Vermiform appendix (tissue), 1 donor: Measurements from ENCODE around the genes TRIM31, TRIM39 and C6orf136.

DNA sequence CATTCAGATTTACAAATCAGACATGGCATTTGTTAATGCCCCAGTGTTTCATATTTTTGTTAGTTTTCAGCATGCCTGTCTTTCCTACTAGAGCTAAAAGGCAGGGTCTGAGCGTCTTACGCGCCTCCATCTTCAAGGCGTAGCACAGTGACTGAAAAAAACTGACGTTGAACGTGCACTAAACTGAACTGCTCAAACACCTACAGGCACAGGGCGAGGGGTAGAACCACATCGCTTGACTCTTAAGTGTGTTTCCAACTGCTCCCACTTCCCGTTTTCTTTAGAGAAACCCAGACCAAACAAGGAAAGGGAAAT lies 532 bp upstream of the PPP1R11 start:
- PRO-cap, result bidirectional peak, plus-strand start at position 155 of the sequence, minus-strand start at position 153 of the sequence

- PRO-cap, result bidirectional peak, plus-strand start at chr6:30101036, minus-strand start at chr6:30100825
Measured at GRCh38 chr6:30100374-30101310, 12.2 kb downstream of the TRIM31 start.

- PRO-cap, result unidirectional peak, minus-strand start at chr6:30113090
Measured at GRCh38 chr6:30113004-30113962, at the start of gene TRIM31. Gene TRIM31 (minus strand): TSS chr6:30113090.

DNA sequence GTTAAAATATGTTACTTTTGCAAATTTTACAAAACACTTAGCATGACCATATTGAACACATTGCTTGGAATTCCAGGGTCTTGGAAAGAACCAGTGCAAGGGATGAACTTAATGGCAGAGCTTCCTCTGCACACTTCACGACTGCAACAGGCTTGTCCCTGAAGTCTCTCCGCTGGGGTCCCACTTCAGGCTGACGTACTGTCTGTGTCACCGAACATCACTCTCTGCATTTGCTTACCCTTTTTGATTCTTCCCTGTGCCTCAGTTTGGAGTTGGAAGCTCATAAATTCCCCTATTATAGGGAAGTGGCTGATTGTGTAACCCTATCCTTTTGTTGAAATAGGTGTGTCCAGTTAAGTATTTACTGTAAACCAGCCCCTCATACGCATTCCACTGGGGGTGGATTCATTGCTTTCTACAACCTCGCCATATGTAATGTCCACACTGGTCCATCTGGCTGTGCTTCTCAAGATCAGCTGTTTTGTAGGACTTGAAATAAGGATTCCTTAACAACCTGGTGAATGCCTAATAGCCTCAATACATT lies 6.2 kb upstream of the TRIM40 start:
- PRO-cap, result bidirectional peak, plus-strand start at position 431 of the sequence, minus-strand start at position 226 of the sequence

DNA sequence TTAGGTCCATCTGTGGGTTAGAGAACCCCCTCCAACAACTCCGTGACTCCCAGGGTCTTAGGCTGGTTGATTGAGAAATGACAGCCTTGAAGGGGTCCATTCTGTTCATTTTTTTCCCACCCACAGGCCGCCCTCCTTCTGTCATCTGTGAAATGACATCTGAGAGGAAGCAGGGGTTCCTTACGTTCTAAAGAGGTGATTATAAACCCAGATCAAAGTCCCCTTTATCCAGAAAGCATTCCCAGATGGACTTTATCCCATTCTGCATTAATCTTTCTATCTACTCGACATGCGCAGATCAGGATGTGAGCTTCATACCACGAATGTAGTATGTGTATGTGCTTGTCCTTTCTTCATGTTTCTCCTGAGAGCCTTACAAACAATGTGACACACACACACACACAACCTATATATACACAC lies 5.9 kb downstream of the TRIM10 start:
- PRO-cap, result no peak

DNA sequence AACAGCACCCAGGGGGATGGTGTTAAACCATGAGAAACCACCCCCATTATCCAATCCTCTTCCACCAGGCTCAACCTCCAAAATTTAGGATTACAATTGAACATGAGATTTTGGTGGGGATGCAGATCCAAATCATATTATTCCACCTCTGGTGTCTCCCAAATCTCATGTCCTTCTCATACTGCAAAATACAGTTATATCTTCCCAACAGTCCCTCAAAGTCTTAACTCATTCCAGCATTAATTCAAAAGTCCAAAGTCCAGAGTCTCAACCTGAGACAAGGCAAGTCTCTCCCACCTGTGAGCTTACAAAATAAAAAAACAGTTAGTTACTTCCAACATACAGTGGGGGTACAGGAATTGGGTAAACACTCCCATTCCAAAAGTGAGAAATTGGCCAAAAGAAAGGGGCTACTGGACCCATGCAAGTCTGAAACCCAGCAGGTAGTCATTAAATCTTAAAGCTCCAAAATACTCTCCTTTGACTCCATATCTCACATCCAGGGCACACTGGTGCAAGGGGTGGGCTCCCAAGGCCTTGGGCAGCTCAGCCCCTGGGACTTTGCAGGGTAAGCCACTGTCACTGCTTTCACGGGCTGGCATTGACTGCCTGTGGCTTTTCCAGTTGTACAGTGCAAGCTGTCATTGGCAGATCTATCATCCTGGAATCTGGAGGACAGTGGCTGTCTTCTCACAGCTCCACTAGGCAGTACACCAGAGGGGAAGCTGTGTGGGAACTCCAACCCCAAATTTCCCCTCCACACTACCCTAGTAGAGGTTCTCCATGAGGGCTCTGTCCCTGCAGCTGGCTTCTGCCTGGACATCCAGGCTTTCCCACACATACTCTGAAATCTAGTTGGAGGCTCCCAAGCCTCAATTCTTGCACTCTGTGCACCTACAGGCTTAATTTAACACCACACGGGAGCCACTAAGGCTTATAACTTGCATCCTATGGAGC lies 43.3 kb upstream of the TRIM39 start:
- PRO-cap, result no peak

DNA sequence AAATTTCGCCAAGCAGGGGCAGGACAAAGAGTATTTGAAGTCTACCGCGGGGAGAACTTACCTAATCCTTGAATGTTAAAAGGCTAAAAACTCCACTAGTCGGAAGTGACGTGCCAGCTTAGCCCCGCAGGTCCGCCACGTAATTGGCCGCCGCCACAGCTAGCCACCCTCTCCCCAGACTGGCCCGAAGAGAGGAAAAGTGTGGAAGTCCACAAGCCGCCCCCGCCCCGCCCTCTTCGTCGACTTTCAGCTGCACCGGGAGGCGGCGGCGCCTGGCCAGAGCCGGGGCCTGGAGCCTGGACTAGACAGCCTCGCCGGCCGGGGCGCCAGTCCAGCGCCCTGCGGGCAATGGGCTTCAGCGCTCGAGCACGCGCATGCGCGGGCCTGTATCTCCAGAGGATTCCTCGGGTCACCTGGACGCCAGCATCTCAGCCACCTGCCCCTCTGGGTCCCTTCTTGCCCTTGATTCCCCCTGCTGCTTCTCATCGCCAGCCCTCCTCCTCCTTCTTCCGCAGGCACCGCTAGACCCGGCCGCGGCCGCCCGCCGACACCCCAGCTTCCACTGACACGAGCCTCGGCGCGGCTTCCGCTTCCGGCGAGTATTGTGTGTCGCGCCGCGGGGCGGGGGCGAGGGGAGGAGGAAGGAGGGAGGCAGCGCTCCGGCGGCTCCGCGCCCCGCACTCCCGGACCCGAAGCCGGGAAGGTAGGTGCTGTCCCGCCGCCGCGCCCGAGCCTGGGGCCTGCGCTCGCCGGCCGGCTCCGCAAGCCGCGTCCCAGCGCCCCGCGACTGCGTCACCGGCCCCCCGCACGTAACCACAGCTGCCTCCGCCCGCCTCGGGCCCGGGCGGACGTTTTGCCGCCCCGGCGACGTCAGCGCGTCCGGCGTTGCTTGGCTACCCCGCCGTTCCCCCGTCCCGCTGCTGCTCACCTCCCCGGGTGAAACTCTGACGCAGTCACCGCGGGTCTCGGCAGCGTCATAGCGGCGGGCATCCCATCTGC lies at the start of gene TRIM39:
TRIM39 (plus strand) TSS at position 635 of the 999 bp plus-strand sequence.
- PRO-cap, result bidirectional peak, plus-strand start at position 177 of the sequence, minus-strand start at position 181 of the sequence; bidirectional peak, plus-strand start at position 630 of the sequence, minus-strand start at position 564 of the sequence; bidirectional peak, plus-strand start outside the sequence, minus-strand start at position 789 of the sequence

- PRO-cap, result no peak
Measured at GRCh38 chr6:30327806-30328205, 1.1 kb downstream of the TRIM39 start.

- PRO-cap, result no peak
Measured at GRCh38 chr6:30487651-30488083, 1.6 kb upstream of the HLA-E start.

GRCh38 chr6:30515915-30516849 lies 26.9 kb downstream of the HLA-E start:
- PRO-cap, result bidirectional peak, plus-strand start at chr6:30516320, minus-strand start at chr6:30516143; bidirectional peak, plus-strand start at chr6:30516705, minus-strand start at chr6:30516590

GRCh38 chr6:30527653-30528488 lies 28.4 kb downstream of the GNL1 start:
- PRO-cap, result no peak

DNA sequence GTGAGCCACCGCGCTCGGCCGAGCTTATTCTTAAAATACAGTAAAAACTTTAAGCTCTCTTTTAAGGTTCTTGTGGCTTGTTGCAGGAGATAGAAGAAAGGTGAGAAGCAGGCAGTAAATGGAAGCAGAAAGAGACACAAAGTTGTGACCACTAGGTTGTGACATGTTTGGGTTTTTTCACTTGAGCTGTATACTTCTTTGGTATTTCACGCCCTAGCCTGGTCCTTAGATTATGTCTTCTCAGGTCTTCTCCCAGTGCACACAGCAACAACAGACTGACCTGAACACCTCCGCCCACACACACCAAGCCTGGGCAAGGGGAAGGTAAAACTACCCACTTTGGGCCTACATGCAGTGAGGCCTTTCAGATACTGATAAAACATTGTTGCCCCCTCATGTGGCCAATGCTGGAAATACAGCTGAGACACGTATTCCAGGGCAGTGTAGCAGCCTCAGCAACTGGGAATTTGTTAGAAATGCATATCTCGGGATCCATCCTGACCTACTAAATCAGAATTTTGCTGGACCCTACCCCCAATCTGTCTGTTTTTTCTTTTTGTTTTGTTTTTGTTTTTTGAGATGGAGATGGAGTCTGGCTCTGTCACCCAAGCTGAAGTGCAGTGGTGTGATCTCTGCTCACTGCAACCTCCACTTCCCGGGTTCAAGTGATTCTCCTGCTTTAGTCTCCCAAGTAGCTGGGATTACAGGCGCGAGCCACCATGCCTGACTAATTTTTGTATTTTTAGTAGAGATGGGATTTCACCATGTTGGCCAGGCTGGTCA lies 19.7 kb downstream of the PPP1R10 start:
- PRO-cap, result no peak

GRCh38 chr6:30646830-30647644 lies at the start of gene C6orf136:
Gene C6orf136 (plus strand): TSS chr6:30647133.
- PRO-cap, result unidirectional peak, plus-strand start at chr6:30647175; bidirectional peak, plus-strand start at chr6:30647410, minus-strand start at chr6:30647286

GRCh38 chr6:30647645-30648027 lies 703 bp downstream of the C6orf136 start:
- PRO-cap, result bidirectional peak, plus-strand start at chr6:30647877, minus-strand start at chr6:30647717

- PRO-cap, result no peak
Measured at GRCh38 chr6:30680058-30680724, 6.3 kb downstream of the PPP1R18 start.

GRCh38 chr6:30719178-30719676 lies 925 bp upstream of the TUBB start:
- PRO-cap, result no peak

DNA sequence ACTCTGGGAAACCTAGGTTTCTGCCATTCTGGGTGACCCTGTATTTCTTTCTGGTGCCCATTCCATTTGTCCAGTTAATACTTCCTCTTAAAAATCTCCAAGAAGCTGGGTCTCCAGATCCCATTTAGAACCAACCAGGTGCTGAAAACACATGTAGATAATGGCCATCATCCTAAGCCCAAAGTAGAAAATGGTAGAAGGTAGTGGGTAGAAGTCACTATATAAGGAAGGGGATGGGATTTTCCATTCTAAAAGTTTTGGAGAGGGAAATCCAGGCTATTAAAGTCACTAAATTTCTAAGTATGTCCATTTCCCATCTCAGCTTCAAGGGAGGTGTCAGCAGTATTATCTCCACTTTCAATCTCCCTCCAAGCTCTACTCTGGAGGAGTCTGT lies 4.4 kb downstream of the TUBB start:
- PRO-cap, result no peak

GRCh38 chr6:30747944-30748806 lies 3.8 kb upstream of the IER3 start:
- PRO-cap, result no peak

GRCh38 chr6:30748807-30749923 lies 4.8 kb upstream of the IER3 start:
- PRO-cap, result bidirectional peak, plus-strand start at chr6:30749187, minus-strand start at chr6:30749081; bidirectional peak, plus-strand start at chr6:30749849, minus-strand start at chr6:30749631

DNA sequence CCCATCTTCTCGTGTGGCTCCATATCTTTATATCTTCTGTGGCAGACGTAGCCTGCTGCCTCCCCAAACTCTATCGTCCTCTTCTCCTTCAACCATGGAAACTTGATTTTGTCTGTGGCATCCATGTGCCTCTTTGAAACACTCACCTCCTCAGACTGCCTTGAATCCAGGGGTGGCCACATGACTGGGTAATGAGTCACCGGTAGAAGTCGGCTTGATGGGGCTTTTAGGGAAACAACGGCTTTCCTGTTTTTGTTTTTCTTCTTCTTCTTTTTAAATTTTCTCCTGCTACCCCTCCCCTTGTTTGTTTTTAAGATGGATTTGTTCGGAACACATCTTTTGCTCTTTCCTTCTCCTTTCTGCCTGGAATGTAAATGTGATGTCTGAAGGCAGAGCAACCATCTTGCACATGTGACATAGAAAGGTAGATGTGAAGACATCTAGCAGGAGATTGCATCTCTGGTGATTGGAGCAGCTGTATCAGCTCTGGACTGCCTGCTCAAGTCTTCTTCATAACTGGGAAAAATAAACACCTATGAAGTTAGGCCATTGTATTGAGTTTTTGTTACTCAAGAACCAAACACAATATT lies 70.0 kb upstream of the DDR1 start:
- PRO-cap, result unidirectional peak, minus-strand start at position 135 of the sequence; unidirectional peak, minus-strand start at position 157 of the sequence